Calu3 (cell line): ENCODE measurements around a stretch of chr17.

- PRO-cap = no peak
Measured at GRCh38 chr17:77677516-77678158, 280.9 kb upstream of the TNRC6C start.

GRCh38 chr17:77734050-77734342 is 224.5 kb upstream of the TNRC6C start:
- PRO-cap = no peak

DNA sequence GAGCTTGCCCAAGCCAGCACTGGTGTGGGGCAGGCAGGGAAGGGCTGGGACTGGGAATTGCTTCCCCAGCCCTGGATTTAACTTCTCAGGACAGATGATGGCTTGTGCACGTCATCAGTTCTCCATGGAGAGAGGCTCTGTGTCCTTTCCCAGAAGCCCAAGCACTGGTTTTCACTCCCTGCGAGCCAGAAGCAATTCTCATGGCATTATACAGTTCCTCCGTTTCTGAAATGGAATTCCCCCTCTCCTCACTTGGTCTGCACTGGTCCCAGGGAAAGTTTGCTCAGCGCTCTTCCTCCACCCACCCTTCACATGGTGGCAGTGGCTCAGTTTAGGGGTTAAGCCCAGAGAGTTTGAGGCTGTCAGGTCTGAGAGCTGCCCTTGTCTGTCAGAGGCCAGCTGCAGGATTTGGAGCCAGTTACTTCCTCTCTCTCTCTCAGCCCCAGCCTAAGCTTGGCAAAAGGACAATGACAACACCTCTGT is 219.7 kb upstream of the TNRC6C start:
- PRO-cap = no peak

GRCh38 chr17:77790226-77791050 is 168.1 kb upstream of the TNRC6C start:
- PRO-cap = no peak

DNA sequence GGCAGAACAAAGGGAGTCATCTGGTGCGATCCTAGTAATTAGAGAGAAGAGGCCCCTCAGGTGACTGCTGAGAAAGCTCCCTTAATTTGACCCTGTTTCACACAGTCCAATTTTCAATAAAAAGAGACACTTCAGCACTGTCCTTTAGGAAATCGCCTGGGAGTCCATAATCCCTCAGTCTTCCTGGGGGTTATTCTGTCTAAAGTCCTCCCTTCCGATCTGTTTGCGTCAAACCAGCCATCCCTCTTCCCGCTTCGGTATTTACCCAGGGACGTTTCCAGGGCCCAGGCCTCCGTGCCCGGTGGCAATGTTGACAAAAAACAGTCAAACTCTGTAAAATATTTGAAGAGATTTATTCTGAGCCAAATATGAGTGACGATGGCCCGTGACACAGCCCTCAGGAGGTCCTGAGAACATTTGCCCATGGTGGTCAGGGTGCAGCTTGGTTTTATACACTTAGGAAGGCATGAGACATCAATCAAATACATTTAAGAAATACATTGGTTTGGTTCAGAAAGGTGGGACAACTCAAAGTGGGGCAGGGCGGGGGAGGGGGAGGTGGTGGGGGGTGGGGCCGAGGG is 23.2 kb upstream of the TNRC6C start:
- PRO-cap = no peak

GRCh38 chr17:77957247-77958351 is 904 bp upstream of the TNRC6C start:
- PRO-cap = no peak

- PRO-cap = no peak
Measured at GRCh38 chr17:77995708-77996068, 37.2 kb downstream of the TNRC6C start.

DNA sequence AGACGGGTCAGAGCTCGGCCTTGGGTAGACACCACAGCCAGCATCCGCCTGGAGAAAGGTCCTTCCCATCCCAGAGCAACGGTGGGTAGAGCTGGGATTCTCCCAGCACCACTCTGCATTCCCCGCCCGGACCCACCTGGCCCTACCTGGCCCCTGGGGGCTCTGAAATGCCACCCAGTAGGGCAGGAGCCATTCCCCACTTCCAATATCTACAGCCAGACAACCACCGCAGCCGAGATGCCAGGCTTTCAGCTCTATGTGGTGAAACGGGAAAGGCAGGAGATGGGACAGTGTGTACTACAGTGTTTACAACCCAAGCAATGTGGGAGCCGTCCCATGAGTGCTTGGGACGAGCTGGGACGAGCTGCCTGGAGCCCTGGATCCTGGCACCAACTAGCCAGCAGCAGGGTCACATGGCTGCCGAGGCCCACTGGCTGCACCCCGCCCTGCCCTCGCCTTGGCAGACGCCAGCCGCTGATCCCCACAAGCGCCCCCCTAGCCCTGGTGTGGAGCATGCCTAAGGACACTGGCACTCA is 13.7 kb downstream of the TMC6 start:
- PRO-cap = no peak

- PRO-cap = no peak
Measured at GRCh38 chr17:78171384-78171703, 3.0 kb downstream of the SYNGR2 start.

DNA sequence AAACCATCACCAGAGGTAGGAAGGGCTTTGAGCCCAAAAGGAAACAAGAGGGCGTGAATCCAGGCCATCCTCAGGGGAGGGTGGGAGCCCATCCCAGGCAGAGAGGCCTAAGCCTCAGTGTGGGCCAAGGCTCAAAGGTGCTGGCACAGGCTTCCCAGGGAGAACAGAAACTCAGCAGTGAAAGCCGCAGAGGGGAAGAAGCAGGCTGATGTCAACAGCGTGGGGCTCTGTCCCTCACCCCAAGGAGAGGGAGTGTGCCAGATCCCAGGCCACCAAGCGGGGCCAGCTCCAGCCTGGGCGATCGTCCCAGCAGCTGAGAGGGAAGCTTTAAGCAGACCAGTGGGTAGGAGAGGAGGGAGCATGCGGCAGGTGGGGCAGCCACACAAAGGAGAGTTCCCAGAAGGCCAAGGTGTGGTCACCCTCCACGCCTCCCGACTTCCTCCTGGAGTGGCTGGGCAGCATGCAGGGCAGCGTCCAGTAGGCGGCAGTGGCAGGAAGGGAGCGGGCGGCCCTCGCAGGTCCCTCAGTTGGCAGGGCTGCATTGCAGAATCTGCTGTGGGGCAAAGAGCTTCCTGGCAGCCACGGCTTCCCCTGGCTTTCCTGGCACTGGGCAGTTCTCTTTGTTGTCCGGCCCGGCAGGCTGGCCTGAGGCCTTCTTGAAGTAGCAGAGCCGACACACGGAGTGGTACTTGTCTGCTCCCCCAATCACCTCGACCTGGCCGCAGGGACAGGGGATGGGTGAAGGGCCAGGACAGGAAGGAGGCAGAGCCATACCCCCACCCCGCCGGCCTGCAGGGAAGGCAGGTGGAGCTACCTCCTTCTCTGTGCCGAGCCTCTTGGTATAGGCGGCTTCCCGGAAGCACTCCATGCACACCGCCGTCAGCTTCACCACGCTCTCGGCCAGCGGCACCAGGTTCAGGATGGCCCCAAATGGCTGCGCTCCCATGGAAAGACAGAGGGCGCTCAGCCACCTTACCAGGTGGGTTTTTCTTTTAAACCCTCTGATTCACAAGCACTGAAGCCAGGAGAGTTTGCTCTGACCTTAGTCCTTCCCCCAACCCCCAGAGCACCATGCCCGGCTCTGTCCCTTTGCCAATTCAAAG is 6.2 kb downstream of the SYNGR2 start:
- PRO-cap = bidirectional peak, plus-strand start at position 477 of the sequence, minus-strand start at position 329 of the sequence

- PRO-cap = bidirectional peak, plus-strand start at chr17:78199143, minus-strand start at chr17:78199008
Measured at GRCh38 chr17:78198825-78199415, 11.8 kb downstream of the AFMID start.

DNA sequence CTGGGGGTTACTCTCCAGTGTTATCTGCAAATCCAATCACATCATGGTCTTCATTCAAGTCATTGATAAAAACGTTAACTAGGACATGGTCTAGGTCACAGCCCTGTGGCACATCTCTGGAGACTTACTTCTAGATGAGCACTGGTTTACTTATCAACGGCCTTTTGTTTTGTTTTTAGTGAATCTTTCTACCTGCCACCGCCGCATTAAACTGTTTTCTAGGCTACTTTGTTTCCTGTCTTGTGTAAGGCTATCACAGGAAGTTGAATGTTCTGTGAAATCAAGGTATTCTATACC is 27.0 kb downstream of the SOCS3 start:
- PRO-cap = no peak

GRCh38 chr17:78358529-78359358 is 1.1 kb downstream of the SOCS3 start:
- PRO-cap = no peak

DNA sequence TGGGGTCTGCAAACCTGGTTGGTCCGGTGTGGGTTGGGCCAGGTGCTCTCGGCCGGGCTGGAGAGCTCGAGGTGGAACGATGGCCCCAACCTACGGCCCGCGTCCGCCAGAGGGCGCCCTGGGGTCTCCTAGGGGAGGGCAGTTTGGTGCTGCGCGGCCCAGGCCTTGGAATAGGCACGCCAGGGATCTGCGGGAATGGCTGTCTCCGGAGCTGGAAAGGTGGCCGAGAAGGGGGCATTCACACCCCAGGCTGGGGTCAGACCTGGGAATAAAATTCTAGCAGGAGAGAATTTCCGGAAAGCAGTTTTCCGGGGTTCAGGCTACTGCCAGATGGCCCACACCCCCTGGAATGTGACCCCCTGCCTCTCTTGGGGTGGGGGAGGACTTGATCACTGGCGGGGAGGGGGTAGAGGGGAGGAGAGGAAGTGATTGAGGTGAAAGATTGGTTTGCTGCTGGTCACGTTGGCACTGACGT is 1.0 kb upstream of the SOCS3 start:
- PRO-cap = no peak

DNA sequence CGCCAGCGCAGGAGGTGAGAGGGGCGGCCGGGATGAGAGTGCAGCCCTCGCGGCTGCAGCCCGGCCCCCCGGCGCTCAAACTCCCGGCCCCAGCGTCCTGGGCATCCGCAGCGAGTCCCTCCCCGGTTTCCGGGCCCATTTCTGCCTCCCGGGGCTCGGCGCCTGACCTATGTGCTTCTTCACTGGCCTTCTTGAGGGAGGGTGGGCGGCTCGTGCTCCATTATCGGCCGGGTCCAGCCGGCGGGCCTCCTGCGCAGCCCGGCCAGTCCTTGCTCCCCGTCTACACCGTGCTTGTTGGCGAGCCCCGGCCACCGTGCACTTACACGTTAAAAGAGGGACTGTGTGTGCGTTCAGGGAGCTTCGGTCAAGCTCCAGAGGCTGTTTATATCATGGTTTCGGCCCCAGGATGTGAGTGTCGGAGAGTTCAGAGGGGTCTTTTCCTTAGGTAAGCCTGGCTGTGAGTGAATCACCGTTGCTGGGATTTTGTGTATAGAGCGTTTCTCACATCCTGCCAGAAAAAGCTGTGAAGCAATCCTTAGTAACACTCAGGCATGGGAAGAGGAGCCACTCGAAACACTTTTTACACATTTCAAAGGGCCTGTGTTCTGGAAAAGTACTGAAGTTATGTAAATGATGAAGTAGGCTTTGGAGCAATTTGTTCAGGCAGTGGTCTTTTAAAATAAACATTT is 490 bp downstream of the PGS1 start:
- PRO-cap = unidirectional peak, minus-strand start at position 463 of the sequence

- PRO-cap = no peak
Measured at GRCh38 chr17:78409114-78409767, 30.8 kb downstream of the PGS1 start.

- PRO-cap = no peak
Measured at GRCh38 chr17:78683209-78683821, 98.8 kb downstream of the CYTH1 start.

- PRO-cap = no peak
Measured at GRCh38 chr17:78724284-78724959, 57.7 kb downstream of the CYTH1 start.

DNA sequence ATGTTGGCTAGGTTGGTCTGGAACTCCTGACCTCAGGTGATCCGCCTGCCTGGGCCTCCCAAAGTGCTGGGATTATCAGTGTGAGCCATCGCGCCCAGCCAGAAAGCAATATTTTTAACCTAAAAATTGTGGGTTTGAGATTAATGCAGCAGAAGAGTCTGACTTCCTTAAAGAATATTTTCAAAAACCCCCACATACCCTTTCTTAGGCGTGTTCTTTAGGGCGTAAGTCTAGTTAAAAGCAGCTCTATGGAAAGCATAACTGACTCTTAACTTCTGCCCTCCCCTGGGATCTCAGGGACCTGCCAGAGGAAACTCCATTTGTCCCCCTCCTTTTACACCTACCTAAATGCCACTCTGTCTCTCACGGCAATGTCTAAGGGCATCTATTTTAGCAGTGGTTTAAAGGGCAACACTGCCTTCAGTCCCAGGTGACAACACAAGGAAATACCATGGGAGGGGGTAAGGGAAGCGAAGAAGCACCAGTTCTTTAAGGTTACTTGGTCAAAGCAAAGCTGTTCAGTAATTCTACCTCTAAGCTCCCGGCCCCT is 47.4 kb downstream of the CYTH1 start:
- PRO-cap = no peak

DNA sequence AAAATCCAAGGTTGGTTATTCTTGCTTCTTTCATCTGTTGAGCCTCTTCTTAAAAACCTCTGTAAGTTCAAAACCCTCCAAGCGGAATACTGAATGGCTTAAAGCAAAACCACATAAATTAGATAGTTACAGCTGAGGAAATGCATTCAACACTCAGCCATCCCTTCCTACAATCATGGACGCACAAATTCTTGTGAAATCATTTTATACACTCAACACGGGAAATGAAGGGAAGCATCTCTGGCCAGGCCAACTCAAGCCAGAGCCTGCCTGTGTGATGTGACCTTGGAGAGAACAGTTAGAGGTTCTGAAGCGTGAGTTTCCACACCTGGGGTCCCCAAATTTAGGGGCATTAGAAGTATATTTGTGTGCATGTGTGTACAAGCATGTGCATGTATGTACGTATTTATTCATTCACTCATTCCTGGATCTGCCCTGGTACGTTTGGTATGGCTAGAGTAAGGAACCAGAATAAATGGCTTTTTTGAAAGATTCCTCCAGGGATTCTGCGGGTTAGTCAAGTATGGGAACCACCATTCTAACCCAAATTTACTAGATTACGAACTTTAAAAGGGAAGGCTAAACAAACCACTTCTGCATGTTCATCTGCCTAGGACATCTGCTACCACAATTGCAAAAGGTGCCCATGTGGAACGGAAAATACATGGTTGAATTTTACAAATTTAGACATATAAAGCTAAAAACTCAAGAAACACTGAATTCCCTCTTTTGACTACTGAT is 22.3 kb downstream of the CYTH1 start:
- PRO-cap = no peak